Pericardium (tissue), 1 donor: ENCODE results near the genes CYP3A4 and COPS6.

GRCh38 chr7:99621098-99621548 is 4.4 kb downstream of the ZSCAN25 start:
- RRBS, result no CpG with 5 or more reads among the region's 4 CpGs

DNA sequence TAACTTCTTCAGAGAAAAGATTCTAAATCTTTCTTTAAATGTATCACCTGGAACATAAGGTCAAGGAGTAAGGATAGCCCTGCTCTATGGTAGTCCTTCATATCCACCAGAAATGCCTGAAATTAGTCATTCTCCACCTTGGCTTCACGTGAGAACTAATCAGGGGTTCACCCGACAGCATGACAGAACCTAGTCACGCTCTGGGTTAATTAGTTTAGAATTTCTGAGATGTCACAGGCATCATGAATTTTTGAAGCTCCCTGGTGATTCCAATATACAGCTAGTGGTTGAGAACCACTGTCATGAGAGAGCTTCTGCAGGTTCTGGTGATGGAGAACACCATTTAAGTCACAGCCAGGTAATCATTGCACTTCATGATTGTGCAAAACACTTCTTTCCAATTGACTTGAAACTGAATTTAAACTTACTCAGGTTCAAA is 30.4 kb downstream of the CYP3A5 start:
- RRBS, result no CpG with 5 or more reads among the region's 3 CpGs

DNA sequence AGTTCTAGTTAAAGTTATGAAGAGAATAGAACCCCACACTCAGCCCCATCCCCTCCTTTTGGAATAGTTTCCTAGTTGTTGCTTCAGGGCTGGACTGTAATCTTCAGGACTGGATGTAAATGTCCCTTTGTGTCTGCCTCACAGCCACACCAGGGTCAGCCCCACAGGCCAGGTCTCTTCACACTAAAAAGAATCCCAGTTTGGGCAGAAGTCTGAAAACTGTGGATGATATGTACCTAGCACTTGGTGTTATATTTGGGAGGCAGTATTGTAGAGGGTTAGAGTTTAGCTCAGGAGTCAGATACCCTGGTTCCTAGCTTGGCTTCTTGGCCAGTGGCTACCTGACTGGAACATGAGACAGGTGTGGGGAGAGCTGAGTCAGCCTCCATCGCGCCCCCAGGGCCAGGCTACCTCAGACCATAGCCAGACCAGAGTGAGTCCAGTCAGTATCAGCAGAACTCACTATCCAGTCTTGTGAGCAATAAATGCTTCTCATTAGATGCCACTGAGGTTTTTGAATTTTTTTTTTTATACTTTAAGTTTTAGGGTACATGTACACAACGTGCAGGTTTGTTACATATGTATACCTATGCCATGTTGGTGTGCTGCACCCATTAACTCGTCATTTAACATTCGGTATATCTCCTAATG is 26.1 kb downstream of the CYP3A5 start:
- RRBS, result no CpG with 5 or more reads among the region's 5 CpGs

- RRBS, result no CpG with 5 or more reads among the region's 6 CpGs
Observed at GRCh38 chr7:99671567-99672122, 8.2 kb downstream of the CYP3A5 start.

DNA sequence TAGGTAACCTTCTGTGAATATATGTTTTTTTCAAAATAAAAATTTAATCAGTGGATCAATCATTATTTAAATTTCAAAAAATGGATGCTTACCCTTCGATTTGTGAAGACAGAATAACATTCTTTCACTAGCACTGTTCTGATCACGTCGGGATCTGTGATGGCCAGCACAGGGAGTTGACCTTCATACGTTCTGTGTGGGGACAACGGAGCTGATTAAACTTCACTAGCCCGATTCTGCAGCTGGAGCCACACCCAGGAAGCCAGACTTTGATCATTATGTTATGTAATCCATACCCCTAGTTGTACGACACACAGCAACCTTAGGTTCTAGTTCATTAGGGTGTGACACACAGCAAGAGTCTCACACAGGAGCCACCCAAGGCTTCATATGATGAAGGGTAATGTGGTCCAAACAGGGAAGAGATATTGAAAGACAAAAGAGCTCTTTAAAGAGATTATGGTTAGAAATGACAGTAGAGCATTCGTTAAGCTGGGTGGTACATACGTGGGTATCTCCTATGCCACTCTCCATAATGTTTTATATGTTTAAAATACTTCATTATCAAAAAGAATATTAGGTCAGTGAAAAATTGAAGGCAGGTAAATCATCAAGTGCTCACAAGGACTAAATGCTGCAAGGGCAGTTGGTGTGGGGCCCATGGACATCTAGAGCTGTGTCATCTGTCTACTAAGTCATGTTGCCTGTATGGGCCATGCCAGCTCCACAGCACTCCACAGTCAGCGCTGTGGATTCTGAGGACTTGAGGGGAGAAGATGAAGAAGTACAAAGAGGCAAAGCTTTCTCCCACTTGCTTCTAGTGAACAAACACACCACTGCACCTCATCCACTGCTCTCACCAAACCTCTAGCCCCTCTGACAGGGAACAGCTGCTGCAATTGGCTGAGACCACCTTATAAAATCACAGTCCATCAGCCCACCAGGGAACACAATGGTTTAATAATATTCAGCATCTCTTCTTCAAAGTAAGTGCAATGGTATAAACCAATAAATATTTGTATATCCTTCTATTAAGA is 7.0 kb downstream of the CYP3A5 start:
- RRBS, result no CpG with 5 or more reads among the region's 10 CpGs

DNA sequence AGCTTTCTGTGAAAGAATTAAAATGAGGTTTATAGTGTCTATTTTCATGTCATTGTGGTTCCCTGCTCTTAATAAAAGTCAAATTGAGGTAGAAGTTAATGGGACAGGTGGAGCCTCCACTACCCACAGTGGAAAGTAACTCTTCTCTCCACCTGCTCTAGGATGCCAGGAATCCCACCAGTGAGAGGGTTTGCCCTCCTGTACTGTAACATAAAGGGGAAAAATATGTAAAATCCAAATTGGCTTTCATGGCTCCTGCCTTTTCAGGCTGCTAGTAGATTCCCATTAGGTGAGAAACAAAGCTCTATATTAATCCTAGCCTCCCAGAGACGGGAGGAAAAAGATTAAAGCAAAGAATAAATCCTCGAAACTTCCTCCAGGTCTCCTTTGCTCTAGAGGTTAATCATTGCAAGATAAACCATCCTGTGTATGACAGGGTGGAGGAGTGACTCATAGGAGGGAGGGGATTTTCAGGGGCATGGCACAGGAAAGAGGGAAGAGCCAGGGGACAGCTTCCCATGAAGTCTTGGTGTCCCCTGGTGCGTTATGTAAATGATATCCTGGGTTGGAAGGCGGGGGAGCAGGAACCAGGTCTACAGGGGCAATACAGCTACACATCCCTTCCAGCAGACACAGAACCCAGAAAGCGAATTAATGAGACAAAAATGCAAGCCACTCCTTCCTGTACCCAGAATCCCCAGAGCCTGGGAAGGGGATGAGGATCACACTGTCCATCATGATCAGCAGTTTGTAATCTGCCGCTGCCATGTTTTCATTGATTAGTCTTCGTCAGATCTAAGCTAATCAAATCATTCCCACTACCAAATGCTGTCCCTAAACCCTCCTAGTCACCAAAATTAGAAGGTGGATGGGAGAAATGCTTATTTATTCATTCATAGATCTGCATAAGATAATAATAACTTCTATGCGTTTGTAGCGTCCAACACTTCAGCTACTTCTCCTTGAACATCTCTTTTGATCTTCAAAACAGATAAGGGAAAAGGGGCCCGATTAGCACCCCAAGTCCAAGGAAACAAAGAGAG is 712 bp downstream of the CYP3A5 start:
- RRBS, result no CpG with 5 or more reads among the region's 10 CpGs

GRCh38 chr7:99772405-99773163 is 11.4 kb downstream of the CYP3A4 start:
- RRBS, result no CpG with 5 or more reads among the region's 4 CpGs

DNA sequence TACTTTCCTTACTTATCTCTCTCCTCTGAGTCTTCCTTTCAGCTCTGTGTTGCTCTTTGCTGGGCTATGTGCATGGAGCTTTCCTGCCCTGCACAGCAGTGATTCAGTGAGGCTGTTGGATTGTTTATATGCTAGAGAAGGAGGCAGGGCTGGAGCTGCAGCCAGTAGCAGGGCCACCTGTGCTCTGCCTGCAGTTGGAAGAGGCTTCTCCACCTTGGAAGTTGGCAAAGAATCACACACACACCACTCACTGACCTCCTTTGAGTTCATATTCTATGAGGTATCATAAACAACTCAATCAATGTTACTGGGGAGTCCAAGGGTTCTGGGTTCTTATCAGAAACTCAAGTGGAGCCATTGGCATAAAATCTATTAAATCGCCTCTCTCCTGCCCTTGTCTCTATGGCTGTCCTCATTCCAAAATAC is at the start of gene CYP3A4:
TSS of gene CYP3A4 (minus strand) at position 100 of the 426 bp plus-strand sequence.
- RRBS, result no CpG with 5 or more reads among the region's 1 CpG

DNA sequence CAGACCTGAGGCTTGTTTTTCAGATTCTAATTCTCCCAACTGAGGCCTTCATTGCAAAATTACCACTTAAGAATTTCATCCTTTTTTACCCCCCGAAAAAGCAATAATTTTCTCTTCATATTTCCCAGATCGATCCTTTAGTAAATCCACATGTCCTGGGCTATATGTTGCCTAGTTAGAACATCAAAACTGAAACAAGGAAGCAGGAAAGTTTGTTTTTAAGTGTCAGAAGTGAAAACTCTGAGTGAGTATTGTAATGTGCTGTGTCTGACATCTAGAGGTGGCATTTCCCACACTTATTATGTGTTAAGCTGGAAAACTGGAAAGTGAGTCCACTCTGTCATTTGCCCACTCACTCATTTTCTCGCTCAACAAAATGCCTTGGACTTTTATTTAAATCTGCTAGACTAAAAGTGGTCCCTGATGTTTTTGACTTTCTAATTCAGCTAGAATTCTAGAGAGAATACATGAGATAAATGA is 10.1 kb downstream of the CYP3A43 start:
- RRBS, result no CpG with 5 or more reads among the region's 3 CpGs

DNA sequence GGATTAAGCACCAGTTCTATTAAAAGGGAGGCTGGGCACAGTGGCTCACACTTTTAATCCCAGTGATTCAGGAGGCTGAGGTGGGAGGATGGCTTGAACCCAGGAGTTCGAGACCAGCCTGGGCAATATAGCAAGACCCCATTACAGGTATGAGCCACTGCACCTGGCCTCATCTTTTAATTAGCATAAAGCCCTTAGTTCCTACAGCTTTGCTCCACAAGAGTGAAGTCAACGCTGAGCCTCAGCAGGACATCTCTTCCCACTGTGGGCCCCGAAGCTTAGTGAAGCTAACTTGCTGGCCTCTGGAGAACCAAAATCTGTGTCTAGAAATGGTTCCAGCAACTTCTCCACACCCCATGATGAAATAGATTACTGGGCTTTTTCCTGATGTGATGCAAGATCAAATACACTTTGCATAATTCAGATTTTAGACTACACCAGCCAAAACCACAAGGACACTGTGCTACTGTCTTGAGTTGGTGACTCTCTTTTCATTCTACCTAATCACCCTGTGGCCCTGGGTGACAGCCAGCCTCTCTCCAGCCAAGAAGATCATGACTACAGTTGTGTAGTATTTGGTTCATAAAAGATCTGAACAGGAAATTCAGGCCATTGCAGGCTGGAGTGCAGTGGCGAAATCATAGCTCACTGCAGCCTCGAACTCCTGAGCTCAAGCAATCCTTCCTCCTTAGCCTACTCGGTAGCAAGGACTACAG is 22.3 kb downstream of the AZGP1 start:
- RRBS, result no CpG with 5 or more reads among the region's 6 CpGs

GRCh38 chr7:99992724-99993322 is 17.0 kb upstream of the AZGP1 start:
- RRBS, result no CpG with 5 or more reads among the region's 12 CpGs

GRCh38 chr7:99997190-99998234 is 17.9 kb upstream of the ZKSCAN1 start:
- RRBS, result no CpG with 5 or more reads among the region's 43 CpGs

GRCh38 chr7:100022714-100023019 is 7.3 kb downstream of the ZKSCAN1 start:
- RRBS, result no CpG with 5 or more reads among the region's 5 CpGs

DNA sequence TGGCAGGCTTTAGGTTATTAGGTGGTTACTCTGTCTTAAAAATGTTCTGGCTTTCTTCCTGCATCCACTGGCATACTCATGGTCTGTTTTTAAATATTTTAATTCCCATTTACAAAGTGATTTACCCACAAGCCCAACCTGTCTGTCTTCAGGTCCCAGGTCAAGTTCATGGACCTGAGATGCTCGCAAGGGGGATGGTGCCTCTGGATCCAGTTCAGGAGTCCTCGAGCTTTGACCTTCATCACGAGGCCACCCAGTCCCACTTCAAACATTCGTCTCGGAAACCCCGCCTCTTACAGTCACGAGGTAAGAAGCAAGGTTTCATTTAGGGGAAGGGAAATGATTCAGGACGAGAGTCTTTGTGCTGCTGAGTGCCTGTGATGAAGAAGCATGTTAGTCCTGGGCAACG is 8.6 kb downstream of the ZKSCAN1 start:
- RRBS, result no CpG with 5 or more reads among the region's 9 CpGs

DNA sequence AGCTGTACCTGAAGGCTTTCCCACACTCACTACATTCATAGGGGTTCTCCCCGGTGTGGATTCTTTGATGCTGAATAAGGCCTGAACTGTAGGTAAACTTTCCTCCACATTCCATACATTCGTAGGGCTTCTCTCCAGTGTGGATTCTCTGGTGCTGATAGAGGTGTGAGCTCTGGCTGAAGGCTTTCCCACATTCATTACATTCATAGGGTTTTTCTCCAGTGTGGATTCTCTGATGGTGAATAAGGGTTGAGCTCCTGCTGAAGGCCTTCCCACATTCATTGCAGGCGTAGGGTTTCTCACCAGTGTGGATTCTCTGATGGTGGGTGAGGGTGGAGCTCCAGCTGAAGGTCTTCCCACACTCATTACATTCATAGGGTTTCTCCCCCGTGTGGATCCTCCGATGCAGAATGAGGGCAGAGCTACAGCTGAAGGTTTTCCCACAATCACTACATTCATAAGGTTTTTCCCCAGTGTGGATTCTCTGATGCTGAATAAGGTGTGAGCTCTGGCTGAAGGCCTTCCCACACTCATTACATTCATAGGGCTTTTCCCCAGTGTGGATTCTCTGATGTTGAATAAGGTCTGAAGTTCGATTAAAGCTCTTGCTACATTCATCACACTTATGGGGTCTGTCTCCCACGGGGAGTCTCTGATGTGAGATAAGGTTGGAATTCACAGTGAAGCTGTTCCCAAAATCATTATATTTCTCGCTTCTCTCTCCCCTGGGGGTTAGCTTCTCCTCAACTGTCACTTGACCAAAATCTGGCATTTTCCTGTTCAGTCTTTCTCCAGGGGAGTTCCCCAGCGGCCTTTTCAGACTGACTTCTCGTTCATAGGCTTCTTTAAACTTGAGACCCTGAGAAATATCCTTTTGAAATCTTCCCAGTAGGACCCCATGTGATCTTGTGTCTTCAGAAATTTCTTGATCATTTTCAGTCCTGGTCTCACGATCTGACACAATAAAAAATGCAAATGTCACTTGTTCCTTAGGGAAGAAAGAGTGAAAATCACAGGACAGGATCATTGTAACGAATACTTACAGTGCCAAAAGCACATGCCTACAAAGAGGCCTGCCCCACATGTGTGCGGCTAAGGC is 9.9 kb downstream of the ZNF3 start:
- RRBS, result no CpG with 5 or more reads among the region's 13 CpGs

DNA sequence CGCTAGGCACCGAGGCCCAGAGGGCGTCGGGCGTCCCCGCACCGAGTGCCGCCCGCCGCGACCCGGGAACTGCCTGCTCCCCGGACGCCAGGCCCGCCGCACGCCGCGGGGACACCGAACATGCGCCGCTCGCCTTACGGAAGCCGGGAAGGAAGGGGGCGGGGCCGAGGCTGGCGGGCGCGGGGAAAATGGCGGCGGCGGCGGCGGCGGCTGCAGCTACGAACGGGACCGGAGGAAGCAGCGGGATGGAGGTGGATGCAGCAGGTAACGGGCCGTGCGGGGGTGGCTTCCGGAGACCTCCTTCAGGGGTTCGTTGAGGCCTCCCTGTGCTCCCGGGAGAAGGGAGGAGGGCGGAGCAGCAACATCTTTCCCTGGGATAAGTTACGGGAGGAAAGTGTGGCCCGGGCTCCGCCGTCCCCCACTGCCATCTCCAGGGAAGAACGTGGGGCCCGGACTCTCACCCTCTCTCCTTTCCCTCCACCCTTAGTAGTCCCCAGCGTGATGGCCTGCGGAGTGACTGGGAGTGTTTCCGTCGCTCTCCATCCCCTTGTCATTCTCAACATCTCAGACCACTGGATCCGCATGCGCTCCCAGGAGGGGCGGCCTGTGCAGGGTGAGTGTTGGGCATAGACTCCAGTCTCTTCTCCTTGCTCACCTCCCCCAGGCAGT is at the start of gene COPS6:
TSS of gene COPS6 (plus strand) at position 167 of the 669 bp plus-strand sequence.
- RRBS, result 1% methylated on average over 39 of the region's 60 CpGs

DNA sequence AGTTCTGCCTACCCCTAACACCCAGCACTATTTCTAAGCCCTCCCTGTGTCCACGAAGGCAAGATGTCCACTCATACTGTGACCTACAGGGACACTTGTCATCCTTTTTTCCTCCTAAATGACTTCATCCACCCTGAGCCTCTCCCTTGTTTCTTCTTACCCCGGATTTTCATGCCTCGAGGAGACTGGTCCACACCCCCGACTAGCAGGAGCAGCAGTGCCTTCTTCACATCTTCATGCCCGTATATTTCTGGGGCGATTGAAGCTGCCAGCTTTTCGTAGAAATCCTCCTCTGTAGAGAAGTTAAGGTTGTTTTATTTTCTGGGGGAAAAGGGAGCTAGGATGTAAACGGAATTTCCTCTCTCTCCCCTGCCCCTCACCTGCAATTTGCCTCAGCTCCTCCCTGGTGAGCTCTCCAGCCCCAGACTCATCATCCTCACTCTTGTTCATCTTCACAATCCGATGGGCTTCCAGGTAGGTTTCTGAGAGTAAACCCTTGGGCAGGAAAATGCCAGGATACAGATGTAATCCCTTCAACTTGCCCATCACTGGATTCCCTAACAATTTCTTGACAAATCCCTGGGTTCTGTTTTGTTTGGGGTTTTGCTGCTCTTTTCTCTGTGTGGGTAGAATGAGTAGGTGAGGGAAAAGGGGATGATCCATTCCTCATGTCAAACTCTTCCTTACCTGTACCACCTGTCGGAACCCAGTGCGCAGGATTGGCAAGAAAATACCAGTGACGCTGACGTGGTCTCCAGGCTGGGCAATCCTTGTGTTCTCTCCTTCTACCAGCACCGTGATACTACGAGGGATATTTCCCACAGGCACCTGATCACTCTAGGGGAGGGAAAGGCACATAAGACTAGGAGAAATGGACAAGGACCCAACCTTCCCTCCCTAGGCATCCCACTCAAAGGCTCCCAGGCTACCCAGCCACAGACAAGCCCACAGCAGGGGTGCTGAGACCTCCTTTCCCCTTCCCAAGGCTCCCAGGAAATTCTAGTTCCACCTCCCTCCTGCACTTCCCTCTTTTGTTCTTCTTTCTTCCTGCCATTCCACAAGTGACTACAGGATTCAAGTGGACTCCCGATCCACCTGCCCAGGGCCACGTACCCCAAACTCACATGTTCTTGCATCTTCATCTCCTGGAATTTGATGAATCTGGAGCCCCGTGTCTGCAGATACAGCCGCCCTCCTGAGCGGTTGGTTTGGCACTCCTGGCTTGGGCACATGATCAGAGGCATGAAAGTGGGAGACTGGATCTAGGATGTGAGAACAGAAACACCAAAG is 3.3 kb downstream of the MCM7 start:
- RRBS, result no CpG with 5 or more reads among the region's 20 CpGs

GRCh38 chr7:100118774-100119160 is 391 bp downstream of the TAF6 start:
- RRBS, result 7% methylated on average over 5 of the region's 18 CpGs

DNA sequence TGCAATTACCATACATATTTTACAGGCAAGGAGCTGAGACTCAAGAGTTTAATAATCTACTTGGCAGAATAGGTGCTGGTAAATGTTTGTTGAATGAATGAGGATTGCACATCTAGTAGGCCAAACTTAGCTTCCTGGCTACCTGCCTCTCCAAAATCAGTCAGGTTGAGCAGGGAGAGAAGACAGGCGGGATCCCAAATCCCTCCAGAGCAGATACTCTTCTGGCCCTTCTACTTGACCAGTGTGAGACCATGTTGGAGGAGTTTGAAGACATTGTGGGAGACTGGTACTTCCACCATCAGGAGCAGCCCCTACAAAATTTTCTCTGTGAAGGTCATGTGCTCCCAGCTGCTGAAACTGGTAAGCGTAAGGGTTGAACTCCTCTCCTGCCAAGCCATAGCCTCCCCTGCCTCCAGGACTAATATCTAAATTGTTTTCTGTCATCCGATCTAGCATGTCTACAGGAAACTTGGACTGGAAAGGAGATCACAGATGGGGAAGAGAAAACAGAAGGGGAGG is 2.4 kb upstream of the MBLAC1 start:
- RRBS, result no CpG with 5 or more reads among the region's 3 CpGs